NB4 (cell line): ENCODE data around the genes MXD1 and ASPRV1.

GRCh38 chr2:69740282-69740640 lies 1.7 kb upstream of the ANXA4 start:
- RRBS = no CpG with 5 or more reads among the region's 3 CpGs

DNA sequence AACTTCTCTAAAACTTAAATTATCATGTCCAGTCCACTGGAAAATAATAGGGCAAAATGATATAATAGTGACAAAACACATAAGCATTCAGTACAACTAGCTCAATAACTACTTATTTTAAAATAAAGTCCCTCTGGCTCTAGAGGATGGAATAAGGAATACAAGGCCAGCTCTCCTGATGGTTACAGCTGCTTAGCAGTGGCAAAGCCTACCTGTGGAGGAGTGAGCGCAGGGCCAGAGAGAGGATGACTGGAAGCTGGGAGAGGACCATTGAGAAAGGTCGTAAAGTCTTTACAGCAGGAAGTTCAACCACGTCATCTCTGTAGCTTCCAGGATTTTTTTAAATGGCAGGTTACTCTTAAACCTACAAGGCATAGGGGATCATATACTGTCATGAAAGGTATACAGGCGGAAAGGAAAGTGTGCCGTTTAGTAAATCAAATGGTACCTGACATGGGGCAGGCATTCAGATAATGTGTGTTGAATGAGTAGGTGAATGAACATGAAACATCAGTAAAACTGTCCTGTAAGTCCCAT lies 26.3 kb downstream of the ANXA4 start:
- RRBS = no CpG with 5 or more reads among the region's 5 CpGs

- RRBS = 2% methylated on average over 7 of the region's 56 CpGs
Measured at GRCh38 chr2:69914999-69915606, at the start of gene MXD1. Gene MXD1, plus strand, starts transcription at chr2:69915109.

DNA sequence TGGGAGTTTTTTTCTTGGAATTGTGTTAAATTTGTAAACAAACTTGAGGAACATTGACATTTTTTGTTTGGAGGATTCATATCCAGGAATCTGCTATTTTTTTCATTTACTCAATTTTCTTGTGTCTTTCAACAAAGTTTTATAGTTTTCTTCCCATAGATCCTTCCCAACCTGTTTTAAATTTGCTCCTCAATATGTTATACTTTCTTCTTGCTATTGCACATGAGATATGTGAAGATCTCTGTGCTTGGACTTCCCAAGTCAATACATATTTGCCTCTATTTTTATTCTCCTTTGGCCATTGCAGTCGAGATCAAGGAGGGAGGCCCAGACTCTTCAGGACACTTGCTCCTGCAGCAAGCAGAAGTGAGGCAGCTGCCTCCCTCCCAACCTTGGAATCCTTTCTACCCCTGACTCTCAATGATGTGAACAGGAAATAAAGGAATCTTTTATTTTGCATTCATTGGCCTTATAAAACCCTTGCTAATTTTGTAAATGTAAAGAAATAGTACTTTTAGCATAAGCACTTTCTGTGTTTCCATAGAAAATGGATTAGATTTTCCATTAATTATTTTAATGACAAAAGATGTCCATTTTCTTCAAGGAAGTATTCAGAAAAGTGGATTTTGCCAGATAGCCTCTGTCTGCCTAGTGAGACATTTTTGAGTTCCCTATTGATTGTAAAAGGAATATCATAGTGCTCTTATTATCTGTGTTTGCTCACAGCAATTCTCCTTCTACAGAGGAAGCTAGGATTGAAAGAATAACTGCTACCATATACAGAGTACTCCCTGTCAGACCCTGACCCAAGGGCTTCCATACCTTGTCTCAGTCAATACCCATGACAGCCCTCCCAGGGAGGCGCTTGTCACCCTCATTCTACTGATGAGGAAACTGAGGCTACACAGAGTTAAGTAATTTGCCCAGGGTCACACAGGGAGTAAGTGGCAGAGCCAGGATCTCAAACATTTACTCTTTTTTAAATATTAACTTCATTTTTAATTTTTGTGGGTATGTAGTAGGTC lies 15.4 kb downstream of the MXD1 start:
- RRBS = no CpG with 5 or more reads among the region's 2 CpGs

DNA sequence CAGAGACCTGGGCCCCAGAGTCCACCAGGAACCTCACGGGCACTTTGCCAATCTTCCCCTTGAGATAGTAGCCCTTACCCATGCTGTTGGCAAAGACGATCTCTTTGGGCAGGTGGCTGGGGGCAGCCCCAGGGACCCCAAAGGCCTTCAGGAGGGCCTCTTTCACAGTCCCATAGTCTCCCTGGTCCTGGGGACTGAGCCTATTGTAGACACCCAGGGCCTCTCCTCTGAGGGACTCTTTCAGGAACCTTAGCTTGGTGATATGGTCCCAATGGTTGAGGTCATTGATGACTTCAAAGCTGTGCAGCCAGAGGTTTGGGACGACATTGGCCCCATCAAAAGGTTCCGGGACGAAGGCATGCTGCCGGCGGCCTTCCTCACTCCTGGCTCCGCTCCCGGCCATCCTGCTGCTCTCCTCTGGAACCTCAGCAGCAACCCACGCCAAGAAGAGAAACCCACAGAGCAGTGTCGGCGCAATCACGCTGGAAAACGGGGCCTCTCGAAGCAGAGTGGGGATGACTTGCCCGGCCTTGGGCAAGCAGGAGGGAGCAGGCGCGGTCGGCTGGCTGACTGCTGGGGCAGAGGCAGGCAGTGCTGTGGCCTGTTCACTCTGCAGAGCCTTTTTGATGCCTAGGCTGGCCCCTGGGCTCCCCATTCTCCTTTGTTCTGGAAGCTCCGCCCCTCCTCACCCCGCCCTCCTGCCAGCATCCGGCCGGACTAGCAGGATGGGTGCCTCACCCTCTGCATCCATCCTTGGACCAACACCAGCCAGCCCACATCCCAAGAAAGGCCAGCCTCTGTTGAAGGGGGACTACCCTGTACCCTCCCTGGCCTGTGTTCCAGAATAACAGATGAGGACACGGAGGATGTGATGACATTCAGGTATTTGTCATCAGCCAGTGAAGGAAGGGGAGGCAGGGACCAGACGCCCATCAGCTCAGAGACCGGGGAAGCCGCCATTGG lies at the start of gene ASPRV1:
Gene ASPRV1 (minus strand): TSS at position 598 of the 963 bp plus-strand sequence.
- RRBS = no CpG with 5 or more reads among the region's 27 CpGs

- RRBS = no CpG with 5 or more reads among the region's 4 CpGs
Measured at GRCh38 chr2:70047295-70047771, 39.9 kb upstream of the PCBP1 start.

DNA sequence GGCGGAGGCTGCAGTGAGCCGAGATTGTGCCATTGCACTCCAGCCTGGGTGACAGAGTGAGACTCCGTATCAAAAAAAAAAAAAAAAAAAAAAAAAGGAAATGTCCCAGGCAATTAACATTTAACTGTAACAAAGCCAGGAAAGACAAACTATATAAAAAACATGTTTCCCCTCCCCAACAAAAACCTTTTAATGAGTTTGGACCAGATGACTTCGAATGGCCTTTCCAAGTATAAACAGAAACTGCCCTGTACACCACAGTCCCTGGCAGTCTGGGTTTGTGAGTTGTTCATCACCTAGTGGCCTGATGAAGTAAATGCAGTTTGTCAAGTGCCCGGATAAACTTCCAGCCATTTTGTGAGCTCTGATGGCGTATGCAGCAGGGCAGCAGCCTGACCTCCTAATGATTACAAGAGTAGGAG lies 16.6 kb upstream of the PCBP1 start:
- RRBS = no CpG with 5 or more reads among the region's 6 CpGs

DNA sequence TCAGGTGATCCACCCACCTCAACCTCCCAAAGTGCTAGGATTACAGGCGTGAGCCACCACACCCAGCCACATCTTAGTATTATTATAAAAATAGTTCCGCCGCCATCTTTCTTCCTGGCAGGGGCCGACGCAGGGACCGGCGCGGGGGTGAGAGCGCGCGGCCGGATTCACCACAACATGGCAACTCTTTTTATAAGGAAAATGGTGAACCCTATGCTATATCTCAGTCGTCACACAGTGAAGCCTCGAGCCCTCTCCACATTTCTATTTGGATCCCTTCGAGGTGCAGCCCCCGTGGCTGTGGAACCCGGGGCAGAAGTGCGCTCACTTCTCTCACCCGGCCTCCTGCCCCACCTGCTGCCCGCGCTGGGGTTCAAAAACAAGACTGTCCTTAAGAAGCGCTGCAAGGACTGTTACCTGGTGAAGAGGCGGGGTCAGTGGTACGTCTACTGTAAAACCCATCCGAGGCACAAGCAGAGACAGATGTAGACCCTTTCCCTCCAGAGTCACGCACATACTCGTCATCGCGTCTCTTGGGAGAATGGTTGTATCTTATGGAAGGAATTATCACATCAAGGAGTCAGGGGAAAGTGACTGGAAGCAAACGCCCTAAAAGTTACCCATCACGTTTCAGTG lies 15.2 kb downstream of the PCBP1 start:
- RRBS = no CpG with 5 or more reads among the region's 31 CpGs

DNA sequence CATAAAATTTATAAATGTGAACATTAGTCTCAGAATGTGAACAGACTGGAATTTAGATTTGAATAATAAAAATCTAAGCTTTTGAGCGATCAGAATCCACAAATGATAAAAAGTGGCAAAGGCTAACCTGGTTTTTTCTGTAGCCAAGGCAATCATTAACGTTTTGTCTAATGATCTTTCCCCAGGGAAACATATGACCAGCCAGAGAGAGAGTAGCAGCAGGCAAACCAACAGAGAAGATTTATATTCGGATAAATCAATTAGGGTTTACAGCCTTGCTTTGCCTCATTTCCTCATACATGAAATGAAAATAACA lies 14.6 kb downstream of the TIA1 start:
- RRBS = no CpG with 5 or more reads among the region's 3 CpGs

- RRBS = 3% methylated on average over 4 of the region's 42 CpGs
Measured at GRCh38 chr2:70258301-70259172, 600 bp downstream of the PCYOX1 start.

GRCh38 chr2:70269463-70270136 lies 11.7 kb downstream of the PCYOX1 start:
- RRBS = 100% methylated on average over 1 of the region's 15 CpGs

GRCh38 chr2:70292634-70293608 lies 619 bp downstream of the SNRPG start:
- RRBS = under 1% methylated on average over 16 of the region's 39 CpGs

DNA sequence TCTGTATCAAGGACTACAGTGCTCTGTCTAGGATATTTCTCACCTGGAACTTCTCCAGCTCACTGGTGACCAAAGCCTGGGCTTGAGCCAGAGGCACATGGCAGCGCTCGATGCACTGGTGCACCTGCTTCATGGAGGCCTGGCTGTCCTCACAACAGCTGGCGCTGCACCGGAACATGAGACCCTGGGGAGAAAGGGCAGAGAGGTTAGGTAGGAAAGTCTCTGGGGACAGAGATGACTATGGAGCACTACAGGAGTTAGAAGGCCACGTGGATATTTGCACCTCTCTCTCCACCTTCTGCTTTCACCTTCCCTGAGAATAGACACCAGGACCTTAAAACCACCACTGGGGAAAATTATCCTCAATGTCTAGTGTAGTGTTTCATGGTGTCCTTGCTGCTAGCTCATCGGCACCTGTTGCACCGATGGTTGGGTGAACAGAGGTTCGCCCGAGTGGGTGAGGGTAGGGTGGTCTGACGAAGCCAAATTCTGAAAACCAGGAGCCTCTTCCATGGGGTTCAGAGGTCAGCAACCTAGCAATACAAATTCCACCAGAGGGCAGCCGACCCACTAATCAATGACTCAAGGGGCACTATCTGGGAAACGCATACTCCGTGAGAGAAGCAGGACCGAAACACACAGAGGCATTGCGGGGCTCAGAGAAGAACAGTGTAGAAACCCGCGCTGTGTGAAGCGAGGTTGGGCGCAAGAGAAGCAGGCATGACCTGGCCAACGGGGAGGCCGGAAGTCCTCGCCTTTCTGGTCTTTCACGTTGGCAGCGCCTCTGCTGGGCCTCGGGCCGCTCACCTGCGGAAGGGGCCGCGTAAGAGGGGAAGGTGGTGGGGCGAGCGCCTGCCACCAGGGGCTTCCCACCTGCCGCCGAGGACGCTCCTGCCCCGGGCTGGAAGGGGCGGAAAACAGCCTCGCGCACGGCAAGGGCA lies 800 bp downstream of the FAM136A start:
- RRBS = under 1% methylated on average over 5 of the region's 39 CpGs

GRCh38 chr2:70449735-70450555 lies 103.7 kb downstream of the TGFA start:
- RRBS = no CpG with 5 or more reads among the region's 8 CpGs

- RRBS = no CpG with 5 or more reads among the region's 17 CpGs
Measured at GRCh38 chr2:70514481-70515185, 39.0 kb downstream of the TGFA start.

DNA sequence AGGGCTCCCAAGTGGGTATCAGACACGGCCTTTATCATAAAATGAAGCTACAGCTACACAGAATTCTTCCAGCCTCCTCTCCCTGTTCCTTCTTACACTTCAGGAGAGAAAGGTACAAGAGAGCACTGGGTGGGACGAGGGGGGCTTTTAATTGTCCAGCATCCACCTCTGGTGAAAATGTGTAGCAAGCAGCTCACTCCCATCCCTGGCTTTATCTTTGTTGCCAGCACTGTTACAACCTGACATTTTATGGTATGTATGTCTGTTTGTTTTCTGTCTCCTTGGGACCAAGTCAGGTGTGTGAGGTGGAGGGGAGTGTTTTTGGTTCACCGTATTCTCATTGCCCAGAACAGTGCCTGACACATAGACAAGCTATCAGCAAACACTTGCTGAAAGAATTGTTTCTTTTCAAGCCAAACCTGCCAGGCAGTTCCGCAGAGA lies 24.8 kb downstream of the TGFA start:
- RRBS = no CpG with 5 or more reads among the region's 4 CpGs

DNA sequence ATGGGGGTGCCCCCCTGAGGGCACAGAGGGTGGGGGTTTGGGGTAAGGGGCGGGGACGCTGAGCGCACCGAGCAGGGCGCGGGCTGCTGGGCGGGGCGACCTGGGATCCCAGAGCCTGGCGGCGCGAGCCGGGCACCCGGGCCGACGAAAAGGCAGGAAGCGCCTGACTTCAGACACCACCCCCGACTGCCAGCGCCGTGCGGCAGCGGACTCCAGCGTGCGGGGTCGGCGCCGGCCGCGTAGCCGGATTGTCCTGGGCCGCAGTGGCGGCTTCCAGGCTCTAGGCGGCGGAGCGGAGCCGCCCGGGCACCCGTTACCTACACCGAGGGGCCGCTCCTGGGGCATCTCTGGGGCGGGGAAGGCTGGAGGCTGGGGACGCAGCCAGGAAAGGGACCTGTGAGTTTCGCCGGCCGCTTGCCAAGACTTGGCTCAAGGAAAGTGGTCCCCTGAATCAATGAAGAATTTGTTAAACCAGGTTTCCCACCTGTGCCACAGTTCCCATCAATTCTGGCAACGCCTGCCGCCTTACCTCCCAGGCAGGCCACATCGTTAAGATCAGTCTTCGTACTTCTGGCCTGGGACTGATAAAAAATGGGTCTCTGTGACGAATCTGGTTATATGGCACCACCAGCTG lies 524 bp upstream of the TGFA start:
- RRBS = 2% methylated on average over 25 of the region's 49 CpGs

GRCh38 chr2:70768351-70768569 lies 260 bp upstream of the ADD2 start:
- RRBS = no CpG with 5 or more reads among the region's 13 CpGs

DNA sequence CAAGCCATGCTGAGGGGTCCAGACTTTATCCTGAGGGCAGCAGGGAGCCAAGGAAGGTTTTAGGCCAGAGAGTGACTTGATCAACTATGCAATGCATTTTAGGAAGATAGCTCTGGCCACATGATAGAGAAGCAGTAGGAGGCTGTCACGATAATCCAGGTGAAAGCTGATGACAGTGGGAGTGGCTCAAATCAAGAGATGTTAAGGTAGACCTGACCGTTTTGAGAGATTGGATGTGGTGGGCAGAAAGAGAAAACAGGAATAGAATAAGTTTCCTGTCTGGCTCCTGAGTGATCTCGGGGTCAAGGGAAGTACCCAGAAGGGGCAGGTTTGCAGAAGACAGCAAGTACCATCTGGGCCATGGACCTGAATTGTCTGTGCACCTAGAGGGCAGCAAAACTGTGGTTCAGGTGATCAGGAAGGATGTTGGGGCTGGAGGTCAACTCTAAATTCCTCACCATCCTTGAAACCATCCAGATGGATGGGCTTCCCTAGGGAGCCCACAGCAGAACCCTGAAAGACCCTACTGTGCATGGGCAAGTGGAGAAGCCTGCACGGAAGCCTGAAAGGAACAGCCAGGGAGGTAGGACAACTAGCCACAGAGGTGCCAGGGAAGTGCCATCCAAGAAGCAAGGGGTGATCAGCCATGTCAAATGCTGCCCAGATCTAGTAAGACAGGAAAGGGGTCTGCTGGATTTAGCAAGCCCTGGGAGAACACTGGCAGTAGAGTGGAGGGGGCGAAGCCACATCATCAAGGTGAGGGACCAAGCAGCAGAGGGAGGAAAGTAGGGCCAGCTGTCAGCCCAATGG lies 8.1 kb downstream of the ANKRD53 start:
- RRBS = no CpG with 5 or more reads among the region's 5 CpGs

- RRBS = no CpG with 5 or more reads among the region's 9 CpGs
Measured at GRCh38 chr2:71063952-71064440, 4.5 kb upstream of the NAGK start.